PFSK-1 (cell line): ENCODE results near the genes RNF175, SFRP2, TMEM144 and RXFP1.

DNA sequence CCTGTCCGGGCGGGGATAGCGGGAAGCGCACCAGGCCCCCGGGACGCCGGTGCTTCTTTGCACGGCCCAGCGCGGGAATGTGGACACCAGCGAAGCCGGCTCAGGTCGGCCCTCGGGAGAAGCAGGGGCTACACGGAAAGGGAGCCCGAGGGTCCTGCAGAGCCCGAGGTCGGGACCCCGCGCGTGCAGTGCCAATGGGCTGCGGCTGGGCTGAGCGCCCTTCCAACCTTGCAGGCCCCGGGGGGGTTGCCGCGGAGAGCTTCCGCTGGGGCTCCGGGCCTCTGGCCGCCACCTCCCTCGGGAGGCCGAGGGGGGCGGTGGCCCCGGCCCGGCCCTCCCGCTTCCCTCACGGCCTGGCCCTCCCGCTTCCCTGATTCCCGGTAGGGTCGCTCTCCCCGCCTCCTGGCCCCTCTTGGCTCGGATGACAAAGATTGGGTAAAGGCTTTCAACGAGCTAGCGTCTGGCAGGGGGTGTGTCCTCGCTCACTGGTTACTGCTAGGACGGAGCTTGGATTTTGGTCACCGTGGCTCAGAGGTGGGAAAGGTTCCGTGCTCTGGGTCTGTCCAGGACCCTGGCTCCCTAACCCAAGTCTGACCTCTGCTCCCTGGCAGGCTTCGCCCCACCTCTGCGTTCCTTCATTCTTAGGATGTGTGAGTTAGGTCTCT, 555 bp downstream of the TLR2 start:
- RRBS: 19% methylated on average over 21 of the region's 49 CpGs

- RRBS: 21% methylated on average over 40 of the region's 52 CpGs
Measured at GRCh38 chr4:153759805-153760471, at the start of gene RNF175. Gene RNF175, minus strand, starts transcription at chr4:153760024.

DNA sequence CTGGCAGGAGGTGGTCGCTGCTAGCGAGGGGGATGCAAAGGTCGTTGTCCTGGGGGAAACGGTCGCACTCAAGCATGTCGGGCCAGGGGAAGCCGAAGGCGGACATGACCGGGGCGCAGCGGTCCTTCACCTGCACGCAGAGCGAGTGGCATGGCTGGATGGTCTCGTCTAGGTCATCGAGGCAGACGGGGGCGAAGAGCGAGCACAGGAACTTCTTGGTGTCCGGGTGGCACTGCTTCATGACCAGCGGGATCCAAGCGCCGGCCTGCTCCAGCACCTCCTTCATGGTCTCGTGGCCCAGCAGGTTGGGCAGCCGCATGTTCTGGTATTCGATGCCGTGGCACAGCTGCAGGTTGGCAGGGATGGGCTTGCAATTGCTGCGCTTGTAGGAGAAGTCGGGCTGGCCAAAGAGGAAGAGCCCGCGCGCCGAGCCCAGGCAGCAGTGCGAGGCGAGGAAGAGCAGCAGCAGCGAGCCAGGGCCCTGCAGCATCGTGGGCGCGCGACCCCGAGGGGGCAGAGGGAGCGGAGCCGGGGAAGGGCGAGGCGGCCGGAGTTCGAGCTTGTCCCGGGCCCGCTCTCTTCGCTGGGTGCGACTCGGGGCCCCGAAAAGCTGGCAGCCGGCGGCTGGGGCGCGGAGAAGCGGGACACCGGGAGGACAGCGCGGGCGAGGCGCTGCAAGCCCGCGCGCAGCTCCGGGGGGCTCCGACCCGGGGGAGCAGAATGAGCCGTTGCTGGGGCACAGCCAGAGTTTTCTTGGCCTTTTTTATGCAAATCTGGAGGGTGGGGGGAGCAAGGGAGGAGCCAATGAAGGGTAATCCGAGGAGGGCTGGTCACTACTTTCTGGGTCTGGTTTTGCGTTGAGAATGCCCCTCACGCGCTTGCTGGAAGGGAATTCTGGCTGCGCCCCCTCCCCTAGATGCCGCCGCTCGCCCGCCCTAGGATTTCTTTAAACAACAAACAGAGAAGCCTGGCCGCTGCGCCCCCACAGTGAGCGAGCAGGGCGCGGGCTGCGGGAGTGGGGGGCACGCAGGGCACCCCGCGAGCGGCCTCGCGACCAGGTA, at the start of gene SFRP2:
TSS of gene SFRP2 (minus strand) at position 738 of the 1,061 bp plus-strand sequence.
- RRBS: 31% methylated on average over 26 of the region's 90 CpGs

DNA sequence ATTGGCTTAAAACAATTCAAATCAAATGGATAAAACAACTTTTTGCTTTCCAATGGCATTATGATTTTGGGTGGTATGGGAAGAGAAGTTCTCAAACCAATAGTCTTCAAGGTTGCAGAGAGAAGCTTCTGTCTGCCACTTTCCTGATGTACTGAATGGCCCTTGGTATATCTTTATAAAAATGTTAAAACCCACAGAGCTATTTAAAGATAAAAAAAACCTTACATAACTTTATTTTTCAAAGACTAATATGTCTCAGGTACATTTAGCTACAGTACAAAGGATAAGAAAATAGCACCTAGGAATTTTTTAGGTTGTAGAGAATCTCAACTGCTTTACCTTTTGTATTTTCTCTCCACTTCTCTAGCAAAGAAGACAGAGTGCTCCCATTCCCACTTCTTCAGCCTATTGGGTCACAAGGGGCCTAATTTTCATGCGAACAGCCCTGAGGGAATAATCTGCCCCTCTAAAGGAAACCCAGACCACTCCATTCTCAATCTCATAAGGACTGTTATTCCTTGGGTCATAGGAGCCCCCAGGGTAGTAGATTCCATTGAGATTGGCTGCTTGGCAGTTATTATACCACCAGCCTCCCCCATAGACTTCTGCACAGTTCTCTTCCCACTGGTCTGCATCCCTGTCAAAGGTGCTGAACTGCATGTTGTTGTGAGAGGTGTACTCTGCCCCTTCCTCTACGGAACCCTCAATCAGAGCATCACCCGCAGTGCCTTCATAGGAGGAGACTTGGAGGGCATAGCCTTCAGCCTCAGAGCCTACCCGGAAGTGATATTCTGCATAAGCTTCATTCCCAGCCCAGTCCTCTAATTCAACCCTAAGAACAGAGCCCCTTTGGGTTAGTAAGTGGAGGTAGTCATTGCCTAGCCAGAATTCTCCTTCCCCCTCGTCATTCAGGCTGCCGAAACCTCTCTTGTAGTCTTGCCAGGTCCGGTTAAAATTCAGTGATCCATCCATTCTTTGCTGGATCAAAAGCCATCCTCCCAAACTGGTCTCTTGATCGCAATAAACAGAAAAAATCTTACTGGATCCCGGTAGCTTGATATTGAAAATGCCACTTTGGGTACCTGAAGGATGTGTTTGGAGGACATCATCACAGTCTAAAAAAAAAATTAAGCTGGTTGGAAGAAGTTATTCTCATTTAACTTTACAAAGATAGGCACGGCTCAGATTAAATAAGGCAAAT, 6.4 kb downstream of the FGA start:
- RRBS: 24% methylated on average over 3 of the region's 10 CpGs

GRCh38 chr4:154606665-154607742, 5.5 kb downstream of the FGG start:
- RRBS: no CpG with 5 or more reads among the region's 6 CpGs

GRCh38 chr4:154740634-154741082, 3.1 kb upstream of the LRAT start:
- RRBS: no CpG with 5 or more reads among the region's 16 CpGs

DNA sequence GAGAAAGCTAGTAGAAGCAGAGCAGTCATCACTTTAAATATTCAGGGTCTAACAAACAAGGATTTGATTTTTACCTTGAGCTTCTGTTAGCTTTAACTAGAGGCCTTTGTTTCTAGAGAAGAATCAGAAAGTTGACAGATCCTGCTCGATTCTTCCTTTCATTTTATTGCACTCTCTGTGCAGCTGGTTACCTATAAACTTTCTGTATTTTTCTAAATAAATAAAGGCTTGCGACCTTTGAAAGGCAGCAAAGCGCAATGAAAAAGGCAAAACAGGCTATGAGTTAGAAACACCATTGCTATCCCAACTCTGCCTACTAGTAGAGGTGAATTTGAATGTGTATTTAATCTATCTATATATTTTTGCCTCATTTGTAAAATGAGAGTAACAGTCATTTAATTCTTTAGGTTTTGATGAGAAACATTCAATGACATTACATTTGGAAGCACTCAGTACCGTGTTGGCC, 101.3 kb upstream of the NPY2R start:
- RRBS: no CpG with 5 or more reads among the region's 4 CpGs

DNA sequence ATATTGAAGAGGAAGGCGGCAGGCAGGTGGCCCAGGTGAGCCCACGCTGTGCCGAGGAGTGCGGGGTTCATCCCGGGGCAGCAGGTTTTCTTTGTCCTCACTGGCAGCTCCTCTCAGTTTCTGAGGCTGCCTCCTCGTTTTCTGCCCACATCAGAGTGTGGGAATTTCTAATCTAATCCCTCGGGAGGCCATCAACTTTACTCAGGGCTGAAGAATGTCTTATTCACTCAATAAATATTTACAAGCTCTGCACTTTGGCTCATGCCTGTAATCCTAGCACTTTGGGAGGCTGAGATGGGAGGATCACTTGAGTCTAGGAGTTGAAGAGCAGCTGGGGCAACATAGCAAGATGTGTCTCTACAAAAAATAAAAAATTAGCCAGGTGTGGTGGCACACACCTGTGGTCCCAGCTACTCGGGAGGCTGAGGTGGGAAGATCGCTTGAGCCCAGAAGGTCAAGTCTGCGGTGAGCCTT, 16.1 kb upstream of the MAP9 start:
- RRBS: no CpG with 5 or more reads among the region's 10 CpGs

DNA sequence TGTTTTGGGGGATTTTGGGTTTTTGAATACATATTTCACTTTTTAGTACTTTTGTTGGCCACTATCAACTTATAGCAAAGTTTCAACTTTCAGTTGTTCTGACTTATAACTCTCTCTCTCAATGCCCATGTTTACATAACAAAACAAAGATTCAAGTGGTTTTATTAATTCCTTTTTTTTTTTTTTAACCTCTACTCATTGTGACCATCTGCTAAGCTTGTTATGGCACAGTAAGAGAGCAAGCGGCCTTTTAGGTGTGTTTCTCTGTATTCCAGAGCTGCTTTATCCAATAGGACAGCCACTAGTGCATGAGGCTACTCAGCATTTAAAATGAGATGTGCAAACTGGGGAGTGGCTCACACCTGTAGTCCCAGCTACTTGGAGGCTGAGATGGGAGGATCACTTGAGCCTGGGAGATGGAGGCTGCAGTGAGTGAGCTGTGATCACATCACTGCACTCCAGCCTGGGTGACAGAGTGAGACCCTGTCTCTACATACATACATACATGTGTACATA, 20.0 kb downstream of the GUCY1B1 start:
- RRBS: no CpG with 5 or more reads among the region's 1 CpG

DNA sequence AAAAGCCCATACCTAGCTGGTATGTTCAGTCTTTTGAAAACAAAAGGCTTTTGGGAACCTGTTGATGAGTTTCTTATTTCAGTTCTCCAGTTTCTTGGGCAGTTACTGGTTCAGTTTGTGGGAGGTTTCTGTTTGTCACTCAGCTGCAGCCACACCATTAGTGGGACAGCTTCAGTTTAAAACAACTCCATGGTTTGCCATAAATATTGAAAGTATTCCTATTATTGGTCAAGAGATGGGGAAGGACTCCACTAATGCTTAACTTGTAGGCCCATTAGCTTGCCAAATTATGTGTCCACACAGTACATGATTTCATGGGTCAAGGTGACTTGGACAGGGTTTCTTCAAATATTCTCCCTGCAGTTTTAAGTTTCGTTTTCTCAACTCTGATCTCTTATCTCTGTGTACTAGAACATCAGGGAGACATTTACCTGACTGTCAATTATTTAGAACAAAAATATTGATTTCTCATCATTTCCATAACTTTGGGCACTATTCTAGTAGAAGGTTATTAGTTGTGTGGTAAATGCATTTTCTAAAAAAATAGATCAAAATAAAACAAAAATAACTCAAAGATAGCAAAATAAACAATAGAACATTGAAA, 15.6 kb upstream of the ASIC5 start:
- RRBS: no CpG with 5 or more reads among the region's 1 CpG

DNA sequence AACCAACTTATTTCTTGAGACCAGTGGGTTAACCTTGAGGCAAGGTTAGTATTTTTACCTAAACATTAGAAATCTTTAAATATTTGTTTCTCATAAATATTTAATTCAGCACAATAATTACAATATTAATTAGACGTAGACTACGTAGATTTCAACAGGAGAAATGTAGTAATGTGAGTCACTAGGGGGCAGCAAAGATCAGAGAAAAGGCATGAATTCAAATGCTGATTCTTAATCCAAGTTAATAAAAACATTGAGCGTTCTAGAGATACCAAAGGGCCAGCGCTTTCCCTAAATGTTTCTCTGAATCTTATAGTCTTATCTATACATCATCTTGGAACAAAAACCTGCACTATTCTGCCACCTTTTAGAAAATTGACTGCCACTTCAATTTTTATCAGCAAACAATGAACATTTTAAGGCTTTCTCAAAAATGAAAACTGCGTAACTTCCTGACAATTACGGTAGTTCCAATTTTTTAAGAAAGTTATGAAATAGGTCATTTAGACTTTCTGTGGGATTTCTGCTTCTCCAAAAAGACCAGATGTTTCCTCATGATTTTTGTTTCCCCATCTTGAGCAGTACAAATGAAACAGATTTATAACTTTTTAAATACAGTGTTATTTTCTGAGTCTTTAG, 180.6 kb downstream of the GASK1B start:
- RRBS: no CpG with 5 or more reads among the region's 6 CpGs

DNA sequence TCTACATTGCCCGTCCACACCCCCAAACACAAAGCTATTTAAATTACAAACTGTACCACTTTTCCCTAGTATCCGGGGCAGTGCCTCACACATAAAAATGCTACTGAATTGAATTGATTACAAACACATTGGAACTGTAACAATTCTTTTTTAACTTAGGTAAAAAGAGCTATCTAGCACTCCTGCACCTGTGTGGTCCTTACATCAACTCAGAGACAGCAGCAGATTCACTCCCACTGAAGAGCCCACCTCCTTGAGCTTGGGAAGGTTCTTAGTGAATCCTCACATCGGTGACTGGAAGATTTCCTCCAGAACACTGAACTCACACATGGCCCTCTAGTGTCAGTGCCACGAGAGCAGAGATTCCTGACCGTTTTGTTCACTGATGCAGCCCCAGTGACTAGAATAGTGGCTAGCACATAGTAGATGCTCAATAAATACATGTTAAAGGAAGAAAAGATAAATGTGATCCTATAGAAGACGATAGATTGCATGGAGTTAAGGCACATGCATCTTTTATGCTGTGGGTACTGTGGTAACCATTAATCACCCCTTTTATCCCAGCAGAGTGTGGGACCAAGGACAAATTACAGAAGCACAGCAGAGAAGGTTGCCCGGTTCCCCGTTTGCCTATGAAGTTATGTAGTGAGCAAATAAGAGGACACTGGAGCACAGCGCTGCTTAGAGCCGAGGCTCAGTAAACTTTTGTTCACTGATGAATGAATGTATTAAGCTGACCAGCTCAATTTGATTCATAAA, 8.8 kb downstream of the GASK1B start:
- RRBS: no CpG with 5 or more reads among the region's 10 CpGs

DNA sequence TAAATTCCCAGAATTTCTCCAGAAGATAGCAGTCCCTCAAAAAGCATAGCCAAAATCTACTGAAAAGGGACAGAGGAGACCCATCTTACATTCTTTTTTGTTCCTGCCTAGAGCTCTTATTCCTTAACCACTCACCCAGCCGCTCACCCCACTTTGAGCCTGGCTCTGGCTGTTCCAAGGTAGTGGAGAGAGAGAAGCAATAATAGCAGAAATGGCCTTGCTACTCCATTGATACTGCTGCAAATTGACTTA, 1.7 kb upstream of the GASK1B start:
- RRBS: no CpG with 5 or more reads among the region's 1 CpG

DNA sequence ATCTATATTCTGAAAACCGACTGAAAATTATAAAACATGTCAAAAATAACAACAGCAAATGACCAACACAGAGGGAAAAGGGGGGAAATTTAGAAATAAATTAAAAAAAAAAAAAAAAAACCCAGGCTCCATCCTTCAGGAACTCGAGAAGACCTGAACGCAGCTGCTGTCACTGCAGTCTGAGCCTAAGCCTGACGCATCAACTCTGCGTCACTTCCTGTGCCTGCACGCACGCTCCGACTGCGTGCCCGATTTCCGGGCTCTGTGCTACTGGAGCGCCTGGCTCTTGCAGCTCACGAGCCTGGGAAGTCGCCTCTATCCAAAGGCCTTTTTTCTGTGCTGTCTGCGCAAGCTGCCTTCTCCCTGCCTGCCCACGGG, 9.8 kb upstream of the GASK1B start:
- RRBS: no CpG with 5 or more reads among the region's 16 CpGs

DNA sequence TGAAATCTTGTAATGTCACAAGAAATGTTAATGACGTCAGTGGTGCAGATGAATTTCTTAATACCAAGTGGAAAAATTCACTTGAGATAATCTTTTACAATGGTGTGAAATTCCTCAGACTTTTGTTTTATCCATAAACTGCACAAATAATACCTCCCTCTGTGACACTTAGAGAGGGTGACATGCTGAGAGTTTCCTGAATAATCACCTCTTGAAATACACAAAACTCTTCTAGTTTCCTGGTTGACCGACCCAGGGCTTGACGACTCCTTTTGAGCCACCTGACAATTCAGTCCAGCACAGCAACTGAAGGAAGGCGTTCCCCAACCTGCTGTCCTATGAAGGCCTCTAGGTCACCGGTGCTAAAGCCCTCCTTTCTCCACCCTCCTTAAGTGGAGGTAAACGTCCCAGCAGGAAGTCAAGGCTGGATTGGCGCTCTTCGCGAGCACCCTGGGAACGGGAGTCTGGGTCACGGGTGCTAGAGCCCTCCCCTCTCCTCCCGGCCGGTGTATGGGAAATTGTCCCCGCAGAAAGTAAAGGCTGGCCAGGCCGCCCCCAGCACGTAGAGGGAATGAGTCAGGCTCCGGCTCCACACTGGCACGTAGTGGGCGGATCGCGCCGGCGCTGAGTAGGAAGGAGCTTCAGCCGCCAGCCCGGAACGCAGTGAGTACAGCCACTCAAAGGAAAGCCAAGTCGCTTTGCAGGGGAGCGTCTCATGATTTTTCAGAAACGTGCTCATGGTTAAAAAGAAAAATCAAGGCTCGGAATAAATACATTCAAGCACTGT, at the start of gene TMEM144:
TSS of gene TMEM144 (plus strand) at position 563 of the 787 bp plus-strand sequence.
- RRBS: under 1% methylated on average over 10 of the region's 30 CpGs

- RRBS: no CpG with 5 or more reads among the region's 14 CpGs
Measured at GRCh38 chr4:158521367-158522091, at the start of gene RXFP1. Gene RXFP1, plus strand, starts transcription at chr4:158521882.

DNA sequence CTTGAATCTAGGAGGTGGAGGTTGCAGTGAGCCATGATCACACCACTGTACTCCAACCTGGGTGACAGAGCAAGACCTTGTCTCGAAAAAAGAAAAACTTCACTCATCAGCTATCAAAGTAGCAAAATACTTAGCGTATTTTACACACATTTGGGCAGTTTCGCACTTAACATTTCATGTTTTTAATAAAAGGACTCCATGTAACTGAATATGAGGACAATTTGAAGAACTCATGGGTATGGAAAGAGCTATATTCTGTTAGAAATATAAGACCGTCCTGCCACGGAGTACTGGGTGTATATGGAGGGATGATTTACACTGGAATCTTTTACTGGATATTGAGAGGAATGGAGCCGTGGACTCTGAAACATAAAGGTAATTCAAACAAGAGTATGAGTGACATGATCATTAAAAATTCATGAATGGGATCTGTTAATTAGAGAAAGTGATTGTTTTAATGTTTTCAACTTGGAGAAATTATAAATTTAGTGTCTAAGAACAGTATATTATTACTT, 17.1 kb downstream of the PPID start:
- RRBS: no CpG with 5 or more reads among the region's 6 CpGs

DNA sequence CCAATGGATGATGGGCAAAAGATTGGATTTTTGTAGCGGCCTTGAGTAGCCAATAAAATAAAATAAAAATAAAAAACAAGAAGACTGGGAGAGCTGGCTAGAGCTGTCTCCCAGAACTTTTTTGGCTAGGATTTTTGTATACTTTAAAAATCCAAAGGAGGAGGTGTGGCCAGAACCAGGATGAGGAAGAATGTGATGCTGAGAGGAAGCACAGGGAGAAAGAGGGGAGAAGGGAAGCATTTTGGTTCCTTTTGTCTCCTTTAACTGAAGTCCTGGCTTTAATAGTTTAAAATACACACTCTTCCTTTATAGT, 2.0 kb upstream of the FNIP2 start:
- RRBS: no CpG with 5 or more reads among the region's 1 CpG

DNA sequence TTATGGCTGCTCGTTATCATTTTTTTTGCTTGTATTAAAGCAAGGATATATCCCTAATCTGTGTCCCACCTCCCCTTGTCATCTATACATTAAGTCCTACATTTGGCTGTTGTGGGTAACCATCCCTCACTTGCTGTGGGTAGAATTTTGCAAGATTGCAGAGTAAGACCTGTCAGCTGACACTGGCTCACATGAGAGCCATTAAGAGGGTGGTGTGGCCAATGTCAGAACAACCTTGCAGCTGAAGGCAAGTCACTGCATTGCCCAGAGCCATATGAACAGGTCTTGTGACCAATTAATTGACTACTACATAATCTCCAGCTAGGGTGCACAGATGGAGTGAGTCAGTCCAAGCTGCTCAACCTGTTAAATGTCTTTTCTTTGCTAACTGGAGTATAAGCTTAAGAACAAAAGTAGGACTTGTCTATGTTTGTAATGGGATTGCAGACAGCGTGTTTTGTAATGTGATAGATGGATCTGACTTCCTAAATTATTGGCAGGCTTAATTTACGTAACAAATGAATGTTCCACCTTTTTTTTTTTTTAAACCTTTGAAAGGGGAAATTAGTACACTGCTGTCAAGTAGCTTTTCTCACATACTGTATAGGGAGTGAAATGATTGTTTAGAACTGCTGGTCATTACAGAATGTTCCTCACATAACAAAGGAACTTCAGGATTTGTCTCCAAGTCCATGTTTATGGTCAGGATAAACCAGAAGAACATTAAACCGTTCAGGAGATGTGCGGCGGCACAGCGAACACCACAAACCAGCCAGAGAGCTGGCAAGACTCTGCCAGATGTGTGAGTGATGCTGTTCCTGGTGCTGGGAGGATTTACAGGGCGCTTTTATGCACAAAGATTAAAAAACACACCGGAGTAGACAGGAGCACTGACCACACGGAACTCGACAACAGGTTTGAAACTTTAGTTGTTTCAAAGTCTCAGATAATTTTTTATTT, 37.0 kb downstream of the FNIP2 start:
- RRBS: no CpG with 5 or more reads among the region's 11 CpGs